Omental fat pad (tissue), 4 donors: ENCODE measurements around the gene GPR3.

- PRO-cap: no peak
- RAMPAGE, long total RNA, 4 experiments: start-site peak on the plus strand in 1 of 4 experiments, at chr1:26538209-26538327 at its widest, 6 reads per replicate
Measured at GRCh38 chr1:26537741-26538549, 8.4 kb downstream of the RPS6KA1 start.

DNA sequence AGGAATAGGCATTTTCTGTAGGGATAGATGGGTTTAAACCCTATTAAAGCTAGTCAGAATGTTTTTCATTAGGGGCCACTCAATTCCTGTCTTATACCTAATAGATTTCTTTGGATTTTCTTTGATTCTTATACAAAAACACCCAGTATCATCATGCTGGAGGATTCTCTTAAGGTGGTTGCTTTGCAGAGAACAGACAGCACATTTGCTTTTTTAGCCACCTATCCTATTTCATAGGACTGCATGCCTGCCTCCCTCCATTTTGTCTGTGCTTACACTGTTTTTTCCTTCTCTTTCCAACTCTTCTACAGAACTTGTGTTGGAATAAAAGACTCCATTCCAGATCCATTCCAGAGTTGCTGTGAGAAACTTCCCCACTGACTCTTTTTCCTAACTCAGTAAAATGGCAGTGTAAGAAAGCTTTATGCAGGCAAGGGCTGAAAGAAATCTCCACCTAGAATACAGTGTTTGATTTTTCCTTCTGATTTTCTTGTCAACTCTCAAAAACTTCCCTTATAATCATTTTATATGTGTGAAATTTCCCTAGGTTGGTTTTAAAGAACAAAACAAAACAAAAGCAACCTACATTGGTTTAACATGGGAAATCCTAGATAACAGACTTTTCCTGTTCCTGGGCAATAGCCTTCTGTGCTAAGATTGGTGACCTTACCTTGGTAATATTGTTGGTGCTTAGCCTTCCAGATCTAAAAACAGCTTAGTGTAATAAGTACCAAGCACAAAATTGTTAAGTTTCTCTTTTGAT lies 5.2 kb upstream of the ARID1A start:
- PRO-cap: no peak
- RAMPAGE, long total RNA, 4 experiments: no peak in any of the 4 experiments

DNA sequence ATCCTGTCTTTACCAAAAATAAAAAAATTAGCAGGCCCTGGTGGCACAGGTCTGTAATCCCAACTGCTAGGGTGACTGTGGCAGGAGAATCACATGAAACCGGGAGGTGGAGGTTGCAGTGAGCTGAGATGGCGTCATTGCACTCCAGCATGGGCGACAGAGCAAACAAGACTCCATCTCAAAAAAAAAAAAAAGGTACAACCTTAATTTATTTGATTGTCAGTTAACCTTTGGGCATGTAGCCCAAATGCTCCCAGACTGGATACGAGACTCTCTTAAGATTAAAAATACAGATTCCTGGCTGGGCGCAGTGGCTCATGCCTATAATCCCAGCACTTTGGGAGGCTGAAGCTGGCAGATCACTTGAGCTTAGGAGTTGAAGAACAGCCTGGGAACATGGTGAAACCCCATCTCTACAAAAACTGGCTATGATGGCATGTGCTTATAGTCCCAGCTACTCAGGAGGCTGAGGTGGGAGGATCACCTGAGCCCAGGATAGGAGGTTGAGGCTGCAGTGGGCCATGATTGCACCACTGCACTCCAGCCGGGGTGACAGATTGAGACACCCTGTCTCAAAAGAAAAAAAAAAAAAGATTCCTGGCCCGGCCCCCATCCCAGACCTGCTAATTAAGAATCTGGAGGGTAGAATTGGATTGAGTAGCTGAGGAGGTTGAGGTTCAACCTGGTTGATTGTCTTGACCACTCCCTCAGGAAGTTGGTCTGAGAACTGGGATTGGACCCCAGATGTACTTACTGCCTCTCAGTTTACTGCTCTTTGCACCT lies 24.7 kb downstream of the ARID1A start:
- PRO-cap: no peak
- RAMPAGE, long total RNA, 4 experiments: no peak in any of the 4 experiments

DNA sequence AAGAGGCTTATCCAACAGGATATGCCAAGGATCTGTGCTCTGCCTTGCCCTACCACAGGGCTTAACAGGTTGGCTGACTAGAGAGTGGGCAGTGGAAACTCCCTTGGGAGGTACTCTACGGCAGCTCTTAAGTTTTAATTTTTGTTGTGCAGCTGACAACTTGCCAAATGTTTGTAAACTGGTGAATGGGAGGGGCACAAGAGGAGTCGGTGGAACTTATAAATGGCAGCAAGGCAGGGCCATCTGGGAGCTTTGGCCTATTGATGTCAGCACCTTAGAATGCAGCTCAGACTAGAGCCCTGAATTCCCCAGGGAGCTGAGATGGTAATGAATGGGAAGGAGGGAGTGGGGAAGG lies 16.4 kb upstream of the PIGV start:
- PRO-cap: no peak
- RAMPAGE, long total RNA, 4 experiments: no peak in any of the 4 experiments

- PRO-cap: no peak
- RAMPAGE, long total RNA, 4 experiments: no peak in any of the 4 experiments
Measured at GRCh38 chr1:26794070-26795091, 6.6 kb downstream of the PIGV start.

- PRO-cap: no peak
- RAMPAGE, long total RNA, 4 experiments: no peak in any of the 4 experiments
Measured at GRCh38 chr1:26800605-26800816, 12.8 kb downstream of the PIGV start.

DNA sequence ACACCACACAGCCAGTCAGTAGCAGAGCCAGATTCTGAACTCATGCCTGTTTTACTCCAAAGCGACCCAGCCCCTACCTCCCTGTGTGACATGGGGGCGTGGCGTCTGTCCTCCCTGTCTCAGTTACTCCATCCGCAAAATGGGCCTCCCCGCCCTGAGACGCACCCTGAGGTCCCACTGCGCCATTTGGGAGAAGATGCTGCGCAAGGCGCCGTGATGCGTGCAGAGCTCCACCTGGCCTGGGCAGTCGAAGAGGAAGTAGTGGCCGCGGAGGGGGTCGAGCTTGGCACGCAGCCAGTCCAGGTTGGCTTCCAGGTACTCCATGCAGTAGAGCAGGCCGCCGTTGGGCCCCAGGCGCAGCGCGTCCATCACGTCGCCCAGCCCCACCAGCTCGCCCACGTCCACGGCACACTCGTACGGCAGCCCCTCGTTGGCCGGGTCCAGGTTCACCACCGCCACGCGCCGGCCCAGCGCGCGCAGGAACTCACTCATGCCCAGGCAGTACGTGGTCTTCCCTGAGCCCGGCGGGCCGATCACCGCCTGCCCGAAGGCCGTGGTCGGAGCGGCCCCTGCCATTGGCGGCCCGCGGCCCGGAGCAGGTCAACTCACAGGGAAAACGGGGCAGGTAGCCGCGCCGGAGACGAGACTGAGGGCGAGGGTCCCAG lies 430 bp downstream of the GPN2 start:
- PRO-cap: no peak
- RAMPAGE, long total RNA, 4 experiments: no peak in any of the 4 experiments

DNA sequence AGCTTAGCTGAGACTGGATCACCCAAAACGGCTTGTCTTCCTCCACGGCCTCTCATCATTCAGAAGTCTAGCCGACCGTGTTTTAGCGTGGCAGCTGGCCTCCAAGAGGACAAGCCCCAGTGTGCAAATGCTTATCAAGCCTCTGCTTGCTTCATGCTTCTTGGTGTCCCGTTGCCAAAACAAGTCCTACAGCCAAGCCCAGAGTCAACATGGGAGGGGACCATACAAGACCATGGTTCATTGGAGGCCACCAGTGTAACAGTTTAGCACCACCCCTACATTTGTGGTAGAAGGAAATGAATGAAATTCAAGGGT lies 10.6 kb upstream of the KDF1 start:
- PRO-cap: no peak
- RAMPAGE, long total RNA, 4 experiments: no peak in any of the 4 experiments

DNA sequence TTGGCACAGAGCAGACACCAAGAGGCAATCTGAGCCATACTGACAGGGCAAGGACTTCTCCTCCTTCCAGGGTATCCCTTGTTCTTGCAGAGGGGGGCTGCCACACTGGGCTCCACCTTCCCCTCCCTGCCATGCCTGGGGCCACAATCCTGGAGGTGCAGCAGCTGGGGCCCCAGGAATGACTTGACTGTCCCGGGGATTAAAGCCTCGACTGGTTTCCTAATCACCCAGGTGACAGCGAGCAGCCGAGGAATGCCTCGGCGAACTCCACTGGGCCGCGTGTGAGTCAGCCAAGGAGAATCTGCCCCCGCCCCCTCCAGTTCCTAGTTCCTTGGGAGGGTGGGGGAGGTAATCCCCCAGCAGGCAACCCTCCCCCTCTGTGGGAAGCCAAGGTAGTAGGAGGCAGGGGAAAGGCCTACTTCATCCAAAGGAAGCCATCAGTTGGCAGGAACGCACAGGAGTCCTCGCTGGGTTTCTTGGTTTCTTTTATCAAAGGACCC lies 1.7 kb downstream of the TENT5B start:
- PRO-cap: no peak
- RAMPAGE, long total RNA, 4 experiments: no peak in any of the 4 experiments

GRCh38 chr1:27122548-27123162 lies 32.3 kb downstream of the SLC9A1 start:
- PRO-cap: no peak
- RAMPAGE, long total RNA, 4 experiments: no peak in any of the 4 experiments

- PRO-cap: no peak
- RAMPAGE, long total RNA, 4 experiments: no peak in any of the 4 experiments
Measured at GRCh38 chr1:27138308-27139518, 16.2 kb downstream of the SLC9A1 start.

- PRO-cap: no peak
- RAMPAGE, long total RNA, 4 experiments: no peak in any of the 4 experiments
Measured at GRCh38 chr1:27155666-27155939, 678 bp upstream of the SLC9A1 start.

DNA sequence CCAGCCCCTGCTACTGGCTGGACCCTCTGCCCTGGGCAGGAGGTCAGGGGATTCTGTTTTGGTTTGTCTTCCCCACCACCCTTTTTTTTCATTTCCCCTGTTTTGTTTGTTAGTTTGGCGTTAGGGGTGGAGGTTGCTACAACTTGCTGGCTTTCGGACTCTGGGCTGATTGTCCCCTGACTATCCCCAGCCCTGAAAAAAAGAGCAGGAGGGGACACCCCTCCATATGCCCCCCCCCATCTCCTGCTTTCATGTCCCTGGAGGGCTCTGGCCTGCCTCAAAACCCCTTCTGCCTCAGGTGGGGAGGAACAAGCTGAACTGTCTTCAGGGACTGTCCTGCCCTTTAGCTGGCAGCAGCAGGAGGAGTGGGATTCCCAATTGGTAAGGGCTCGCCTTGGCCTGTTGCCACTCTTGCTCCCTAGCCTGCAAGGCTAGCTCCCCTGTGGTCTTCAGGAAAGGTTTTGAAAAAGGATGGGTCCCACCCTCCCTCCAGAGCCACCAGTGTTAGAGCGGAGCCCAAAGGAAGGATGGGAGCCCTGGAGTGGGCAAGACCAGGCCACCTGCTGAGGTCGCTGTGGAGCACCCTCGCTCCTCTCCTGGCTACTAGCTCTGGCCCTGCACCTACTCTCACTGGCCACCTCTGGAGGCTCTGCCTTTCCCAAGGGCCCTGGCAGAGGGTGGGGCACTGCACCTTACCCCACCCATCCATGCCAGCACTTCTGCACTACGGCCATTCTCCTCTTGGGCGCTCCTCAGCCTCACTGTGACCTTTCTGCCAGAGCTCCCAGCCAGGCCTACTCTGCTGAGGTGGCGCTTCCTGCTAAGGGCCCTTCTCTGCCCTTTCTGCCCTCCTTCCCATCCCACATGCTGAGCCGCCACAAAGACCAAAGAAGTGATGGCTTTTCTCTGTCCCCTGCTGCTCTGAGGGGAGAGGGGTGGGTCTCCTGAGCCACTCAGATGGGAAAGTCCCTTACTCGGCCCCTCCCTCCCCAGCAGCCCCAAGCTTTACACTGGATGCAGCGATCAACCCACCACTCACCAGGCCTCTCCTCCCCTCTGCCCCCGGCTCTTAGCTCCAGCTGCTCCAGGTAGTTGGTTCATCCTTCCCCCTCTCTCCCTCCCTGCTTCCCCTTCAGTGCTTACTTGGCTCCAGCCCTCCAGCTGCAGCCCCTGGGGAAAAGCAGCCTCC lies 15.2 kb upstream of the TMEM222 start:
- PRO-cap: no peak
- RAMPAGE, long total RNA, 4 experiments: no peak in any of the 4 experiments

GRCh38 chr1:27342902-27343817 lies 1.3 kb downstream of the SYTL1 start:
- PRO-cap: no peak
- RAMPAGE, long total RNA, 4 experiments: no peak in any of the 4 experiments

- PRO-cap: no peak
- RAMPAGE, long total RNA, 4 experiments: start-site peak on the plus strand in 1 of 4 experiments, at chr1:27392651-27392669 at its widest, 9 reads per replicate; start-site peak on the minus strand in 1 of 4 experiments, at chr1:27392492-27392496 at its widest, 10 reads per replicate
Measured at GRCh38 chr1:27391963-27392853, at the start of gene GPR3. TSS of gene GPR3 (plus strand) at chr1:27392622.

DNA sequence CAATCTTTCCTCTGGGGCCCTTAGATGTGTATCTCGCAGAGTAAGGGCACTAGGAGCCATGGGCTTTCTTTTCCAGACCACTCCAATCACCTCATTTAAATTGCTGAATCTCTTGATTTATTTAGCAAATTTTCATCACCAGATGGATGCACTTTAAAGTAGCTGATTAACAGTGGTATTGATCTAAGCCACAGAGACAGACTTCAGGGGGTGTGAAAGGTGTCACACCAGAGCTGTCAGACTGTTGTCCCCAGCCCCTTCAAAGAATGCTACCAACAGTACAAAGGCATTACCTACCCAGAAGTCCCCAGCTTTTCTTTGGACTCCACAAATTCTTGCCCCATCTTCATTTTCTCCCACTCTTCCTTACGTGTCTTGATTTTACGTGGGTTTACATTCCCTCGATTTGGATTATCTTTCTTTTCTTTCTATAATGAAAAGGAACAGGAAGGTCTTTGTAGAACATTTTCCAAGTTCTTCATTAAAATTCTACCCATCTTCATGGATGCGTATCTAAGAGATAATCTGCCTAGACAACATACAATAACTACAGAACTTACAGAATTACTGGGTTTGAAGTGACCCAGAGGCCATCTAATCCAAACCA lies 22.2 kb downstream of the GPR3 start:
- PRO-cap: no peak
- RAMPAGE, long total RNA, 4 experiments: no peak in any of the 4 experiments

DNA sequence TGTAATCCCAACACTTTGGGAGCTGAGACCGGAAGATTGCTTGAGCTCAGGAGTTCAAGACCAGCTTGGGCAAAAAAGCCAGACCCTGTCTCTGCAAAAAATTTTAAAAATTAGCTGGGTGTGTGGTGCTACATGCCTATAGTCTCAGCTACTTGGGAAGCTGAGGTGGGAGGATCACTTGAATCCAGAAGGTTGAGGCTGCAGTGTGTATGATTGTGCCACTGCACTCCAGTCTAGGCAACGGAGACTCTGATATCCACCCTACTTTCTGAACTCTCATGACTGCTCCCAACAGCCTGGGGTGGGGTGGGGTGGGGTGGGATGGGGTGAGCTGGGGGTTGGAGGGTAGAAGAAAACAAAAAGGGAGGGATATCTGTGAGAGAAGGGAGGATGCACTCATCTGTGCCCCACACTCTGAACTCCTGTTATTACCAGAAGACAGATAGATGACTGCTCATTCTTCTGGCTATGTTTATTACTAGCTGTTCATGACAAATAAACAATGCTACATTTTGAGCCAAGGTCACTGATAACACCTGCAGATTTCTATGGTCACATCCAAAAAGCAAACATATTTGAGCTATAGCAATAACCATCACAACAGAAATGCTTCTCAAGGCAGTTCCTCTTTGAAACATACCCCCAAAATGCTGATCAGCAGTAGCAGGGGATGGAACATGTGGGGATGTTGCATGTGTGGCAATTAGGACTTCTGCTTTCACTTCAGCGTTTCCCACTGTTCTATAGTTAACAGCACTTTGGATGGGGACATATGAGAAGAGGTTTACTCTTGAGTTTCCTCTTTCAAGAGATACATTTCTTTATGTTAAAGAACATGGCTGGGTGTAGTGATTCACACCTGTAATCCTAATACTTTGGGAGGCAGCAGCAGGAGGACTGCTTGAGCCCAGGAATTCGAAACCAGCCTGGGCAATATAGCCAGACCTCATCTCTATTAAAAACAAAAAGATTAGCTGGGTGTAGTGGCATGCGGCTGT lies 43.2 kb downstream of the GPR3 start:
- PRO-cap: no peak
- RAMPAGE, long total RNA, 4 experiments: no peak in any of the 4 experiments

GRCh38 chr1:27436325-27436941 lies 44.0 kb downstream of the GPR3 start:
- PRO-cap: no peak
- RAMPAGE, long total RNA, 4 experiments: no peak in any of the 4 experiments

DNA sequence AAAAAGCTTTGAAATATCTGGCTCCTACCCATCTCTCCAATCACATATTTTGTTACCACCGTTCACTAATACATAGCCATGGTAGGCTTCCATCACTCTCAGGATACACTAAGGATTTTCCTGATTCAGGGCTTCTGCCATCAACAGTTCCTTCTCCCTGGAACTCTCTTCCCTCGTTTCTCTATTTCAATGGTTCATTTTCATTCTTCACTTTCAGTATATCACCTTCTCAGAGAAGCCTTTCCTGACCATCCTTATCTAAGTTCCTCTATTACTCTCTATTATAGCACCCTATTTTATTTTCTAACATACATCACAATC lies 14.7 kb downstream of the WASF2 start:
- PRO-cap: no peak
- RAMPAGE, long total RNA, 4 experiments: no peak in any of the 4 experiments

DNA sequence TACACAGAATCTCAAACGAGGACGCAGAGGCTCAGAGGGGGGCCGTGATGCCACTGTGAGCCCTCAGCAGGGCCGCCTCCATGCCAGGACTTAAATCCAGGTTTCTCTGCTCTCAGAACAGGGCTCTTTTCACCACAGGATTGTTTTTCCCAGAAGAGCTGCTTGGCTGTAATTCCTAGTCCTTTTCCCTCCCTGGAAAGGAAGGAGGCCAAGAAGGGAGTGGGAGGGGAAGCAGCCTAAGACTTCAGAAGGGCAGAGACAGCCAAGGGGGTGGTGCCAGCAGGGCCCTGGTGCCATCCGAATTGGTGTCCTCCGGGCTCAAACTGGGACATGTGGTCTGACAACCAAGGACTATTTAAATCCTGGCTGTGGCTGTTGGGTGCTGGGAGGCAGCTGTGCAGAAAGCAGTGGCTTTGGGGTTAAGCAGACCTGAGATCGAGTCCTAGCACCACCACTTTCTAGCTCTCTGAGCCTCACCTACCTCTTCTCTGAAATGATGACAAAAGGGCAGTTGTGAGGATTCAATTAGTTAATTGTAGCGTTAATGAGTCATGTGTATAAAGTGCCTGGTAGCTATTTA lies 2.4 kb upstream of the WASF2 start:
- PRO-cap: no peak
- RAMPAGE, long total RNA, 4 experiments: no peak in any of the 4 experiments